ENCODE measurements around the genes GOLGA8G, GOLGA6L7 and GOLGA8H.

GRCh38 chr15:28265224-28265999 lies 56.6 kb downstream of the HERC2 start:
- PRO-cap, result no peak

- PRO-cap, result no peak
These were observed 22.7 kb downstream of the HERC2 start for GRCh38 chr15:28299250-28299633.

DNA sequence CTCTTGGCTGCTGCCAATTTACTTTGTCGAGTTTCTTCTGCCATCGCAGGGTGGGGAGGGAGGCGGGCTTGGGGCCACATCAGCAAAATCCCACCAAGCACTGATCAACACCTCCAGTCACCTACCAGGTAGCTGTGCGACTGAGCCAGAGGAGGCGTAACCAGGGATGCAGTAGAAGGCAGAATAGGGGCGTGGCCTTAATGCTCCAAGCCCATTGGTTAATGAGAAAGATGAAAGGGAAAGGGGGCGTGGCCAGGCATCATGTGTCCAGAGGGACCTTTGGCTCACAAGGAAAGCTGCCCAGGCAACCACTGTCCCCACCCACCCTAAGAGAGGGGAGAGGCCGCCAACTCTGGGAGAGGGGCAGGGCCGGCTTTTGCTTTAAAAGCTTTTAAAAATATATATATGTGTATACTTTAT lies at the start of gene GOLGA8G:
Gene GOLGA8G, minus strand, starts transcription at position 142 of the 420 bp plus-strand sequence.
- PRO-cap, result no peak

DNA sequence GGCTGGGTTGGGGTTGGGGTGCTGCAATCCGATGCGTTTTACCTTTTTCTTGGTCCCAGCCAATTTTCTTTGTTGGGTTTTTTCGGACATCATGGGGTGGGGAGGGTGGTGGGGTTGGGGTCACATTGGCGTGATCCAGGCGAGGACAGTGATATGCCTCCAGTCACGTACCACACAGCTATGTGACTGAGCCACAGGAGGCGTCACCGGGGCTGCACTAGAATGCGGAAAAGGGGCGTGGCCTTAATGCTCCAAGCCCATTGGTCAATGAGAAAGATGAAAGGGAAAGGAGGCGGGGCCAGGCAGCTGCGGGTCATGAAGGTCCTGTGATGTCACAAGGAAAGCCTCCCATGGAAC lies at the start of gene GOLGA6L7:
Gene GOLGA6L7, minus strand, starts transcription at position 188 of the 357 bp plus-strand sequence.
- PRO-cap, result no peak

GRCh38 chr15:28992944-28993969 lies 107.5 kb downstream of the APBA2 start:
- PRO-cap, result no peak

DNA sequence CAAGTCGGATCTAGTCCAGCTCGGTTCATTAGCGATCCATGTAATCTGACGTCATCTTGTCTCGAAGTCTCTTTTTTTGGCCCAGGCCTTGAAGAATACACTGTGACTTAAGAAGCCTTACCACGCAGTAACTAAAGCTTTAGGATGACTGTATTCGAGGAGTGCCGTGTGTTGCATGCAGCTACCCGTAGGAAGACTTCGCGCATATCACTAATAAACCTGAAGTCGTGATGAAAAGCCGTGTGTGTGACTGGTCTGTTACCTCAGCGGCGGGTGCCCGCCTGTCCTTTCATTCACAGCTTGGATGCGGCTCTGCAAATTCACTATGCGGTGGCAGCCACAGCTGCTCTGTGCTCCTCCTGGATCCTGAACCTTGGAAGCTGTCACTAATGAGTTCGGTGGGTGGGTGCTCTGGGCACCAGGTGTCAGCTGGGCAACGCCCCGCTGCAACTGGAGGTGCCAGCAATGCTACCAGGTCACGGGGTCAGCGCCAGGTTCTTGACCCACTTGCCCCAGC lies 151.5 kb downstream of the NSMCE3 start:
- PRO-cap, result no peak

- PRO-cap, result no peak
These were observed 106.3 kb upstream of the ENTREP2 start for GRCh38 chr15:29677170-29677480.

GRCh38 chr15:29687811-29688603 lies 117.2 kb upstream of the ENTREP2 start:
- PRO-cap, result no peak

- PRO-cap, result no peak
These were observed 101.8 kb downstream of the TJP1 start for GRCh38 chr15:29720329-29721005.

DNA sequence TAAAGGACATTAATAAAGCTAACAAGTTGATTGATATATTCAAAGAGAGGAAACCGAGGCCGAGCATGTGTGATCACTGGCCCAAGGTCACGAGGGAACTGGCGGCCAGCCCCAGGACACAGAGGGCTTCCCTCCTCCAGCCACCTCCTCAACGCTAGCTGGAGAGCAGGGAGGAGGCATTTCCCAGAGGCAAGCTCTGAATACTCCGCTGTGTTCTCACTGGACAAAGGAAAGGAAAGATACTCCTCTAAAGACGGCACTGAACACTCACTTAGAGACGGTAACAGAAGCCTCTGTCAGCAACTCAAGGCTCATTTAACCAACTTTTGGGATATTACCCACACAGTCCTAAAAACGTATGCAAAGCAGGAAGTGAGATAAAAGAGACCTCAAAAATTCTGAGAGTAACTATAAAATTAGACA lies 48.6 kb upstream of the TJP1 start:
- PRO-cap, result no peak

DNA sequence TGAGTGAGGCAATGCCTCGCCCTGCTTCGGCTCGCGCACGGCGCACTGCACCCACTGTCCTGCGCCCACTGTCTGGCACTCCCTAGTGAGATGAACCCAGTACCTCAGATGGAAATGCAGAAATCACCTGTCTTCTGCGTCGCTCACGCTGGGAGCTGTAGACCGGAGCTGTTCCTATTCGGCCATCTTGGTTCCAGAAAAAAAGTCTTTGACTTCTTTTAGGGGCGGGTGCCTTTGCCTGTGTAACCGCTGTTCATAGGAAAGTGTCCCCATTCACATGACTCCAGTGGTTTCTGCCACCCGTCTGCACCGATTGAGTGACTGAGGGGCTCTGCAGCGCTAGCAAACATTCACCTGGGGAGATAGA lies 46.2 kb downstream of the CHRFAM7A start:
- PRO-cap, result no peak

DNA sequence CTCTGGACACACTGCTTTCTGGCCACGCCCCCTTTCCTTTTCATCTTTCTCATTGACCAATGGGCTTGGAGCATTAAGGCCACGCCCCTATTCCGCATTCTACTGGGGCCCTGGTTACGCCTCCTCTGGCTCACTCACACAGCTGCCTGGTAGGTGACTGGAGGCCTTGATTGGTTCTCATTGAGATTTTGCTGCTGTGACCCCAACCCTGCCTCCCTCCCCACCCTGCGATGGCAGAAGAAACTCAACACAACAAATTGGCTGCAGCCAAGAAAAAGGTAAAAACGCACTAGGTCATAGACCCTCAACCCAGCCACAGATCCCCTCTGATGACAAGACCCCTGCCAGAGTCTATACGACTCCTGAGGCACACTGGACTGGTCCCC lies at the start of gene GOLGA8H:
Gene GOLGA8H, plus strand, starts transcription at position 133 of the 386 bp plus-strand sequence.
- PRO-cap, result no peak

GRCh38 chr15:30923373-30923878 lies 19.7 kb downstream of the FAN1 start:
- PRO-cap, result no peak

DNA sequence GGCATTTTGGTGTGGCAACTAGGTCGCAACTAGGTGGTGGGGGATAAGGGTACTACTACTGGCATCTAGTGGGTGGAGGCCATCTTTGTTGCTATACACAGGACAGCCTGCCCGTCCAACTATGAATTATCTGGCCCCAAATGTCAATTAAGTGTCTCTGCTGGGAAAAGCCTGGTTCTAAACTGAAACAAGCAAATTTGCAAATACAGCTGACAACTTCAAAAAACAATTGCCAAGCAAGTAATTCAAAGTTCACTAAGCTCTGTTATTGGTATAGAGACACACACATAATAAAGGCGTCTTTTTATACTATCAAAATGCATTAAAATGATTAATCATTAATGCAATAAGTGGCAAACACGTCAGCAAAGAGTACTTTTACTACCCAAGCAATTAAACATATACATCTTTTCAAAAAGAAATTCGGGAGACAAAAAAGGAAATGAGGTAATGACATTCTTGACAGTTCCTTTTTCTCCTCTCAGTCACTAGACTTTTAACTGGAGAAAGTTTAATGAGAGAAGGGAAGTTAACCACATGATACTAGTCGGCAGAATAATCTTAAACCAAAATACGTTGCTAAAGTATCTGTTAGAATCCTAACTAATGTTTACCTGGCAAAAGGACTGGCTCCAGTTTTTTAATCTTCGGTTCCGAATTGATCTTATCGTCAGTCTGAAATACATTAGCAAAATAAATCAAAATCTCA lies 1.1 kb downstream of the MTMR10 start:
- PRO-cap, result no peak

GRCh38 chr15:31263884-31264780 lies 62.5 kb upstream of the KLF13 start:
- PRO-cap, result no peak

- PRO-cap, result no peak
These were observed 26.9 kb upstream of the KLF13 start for GRCh38 chr15:31299823-31300084.

DNA sequence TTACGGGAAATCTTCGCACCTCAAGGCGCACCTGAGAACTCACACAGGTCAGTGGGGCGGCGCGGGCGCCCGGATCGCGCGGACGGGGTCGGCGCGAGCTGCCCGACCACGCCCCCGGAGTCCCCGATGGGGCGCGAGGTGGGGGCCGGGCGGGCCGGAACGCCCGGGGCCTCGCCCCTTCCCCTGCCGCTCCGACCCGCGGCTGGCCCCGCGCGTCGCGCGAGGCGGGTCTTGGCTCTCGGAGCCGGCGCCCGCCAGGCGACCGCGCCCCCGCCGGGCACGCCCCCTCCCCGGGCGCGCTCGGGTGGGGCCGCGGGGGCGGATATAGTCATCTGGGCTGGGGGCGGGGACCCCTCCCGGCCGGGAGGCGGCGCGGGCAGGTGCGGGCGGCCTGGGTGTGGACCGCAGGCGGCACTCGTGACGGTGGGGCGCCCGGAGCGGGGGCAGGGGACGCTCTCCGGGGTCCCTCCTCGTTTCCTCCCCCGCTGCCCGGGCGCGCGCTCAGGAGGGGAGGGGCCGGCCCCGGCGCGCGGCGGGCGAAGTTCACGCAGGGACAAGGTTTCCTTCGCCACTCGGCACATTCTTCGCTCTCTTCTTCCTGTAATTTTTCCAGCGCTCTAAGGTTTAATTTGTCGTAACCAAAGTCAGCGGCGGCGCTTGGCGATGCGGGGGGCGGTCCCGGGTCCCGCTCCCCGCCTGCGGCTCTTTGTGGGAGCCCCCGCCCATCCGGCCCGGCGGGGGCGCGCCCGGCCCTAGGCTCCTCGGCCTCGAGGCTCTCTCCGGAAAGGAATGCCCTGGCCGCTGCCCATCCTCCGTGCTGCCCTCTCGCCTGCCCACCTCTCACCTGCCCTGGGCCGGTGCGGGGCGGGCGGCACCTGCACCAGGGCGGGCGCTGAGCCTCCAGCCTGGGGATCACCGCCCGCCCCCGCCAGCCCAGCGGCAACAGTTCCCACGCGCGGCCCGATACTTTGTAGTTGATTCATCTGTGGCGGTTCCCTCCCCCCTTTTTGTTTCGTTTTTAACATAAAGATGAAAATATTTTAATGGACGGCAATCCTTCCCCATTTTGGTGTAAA lies 1.4 kb downstream of the KLF13 start:
- PRO-cap, result bidirectional peak, plus-strand start at position 331 of the sequence, minus-strand start at position 110 of the sequence; bidirectional peak, plus-strand start at position 759 of the sequence, minus-strand start at position 708 of the sequence

DNA sequence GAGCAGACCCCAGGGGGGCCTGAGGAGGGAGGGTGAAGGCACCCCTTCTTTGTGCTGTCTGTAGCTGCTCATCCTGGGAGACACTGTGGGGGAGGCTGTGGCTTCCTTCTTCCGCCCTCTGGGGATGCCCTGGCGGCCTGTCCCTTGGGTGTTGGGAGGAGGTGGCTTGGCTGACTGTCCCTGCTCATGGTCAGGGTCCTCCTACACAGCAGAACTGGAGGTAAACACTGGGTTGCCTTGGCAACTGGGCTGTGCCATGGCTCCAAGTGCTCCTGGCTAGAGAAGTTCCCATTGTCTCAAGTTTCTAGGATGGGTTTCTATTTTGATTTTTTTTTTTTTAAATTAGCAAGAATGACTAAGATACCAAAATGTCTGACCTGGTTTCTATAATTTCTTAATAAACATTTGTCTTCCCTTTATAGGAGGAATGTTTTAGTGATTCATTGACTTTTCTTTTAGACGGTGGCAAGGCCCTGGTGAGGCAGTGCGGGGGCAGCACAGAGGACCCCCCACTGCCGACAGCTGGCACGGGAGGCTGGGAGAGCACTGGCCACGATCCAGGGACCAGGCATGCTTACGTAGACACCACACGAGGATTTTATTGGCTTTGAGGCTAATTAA lies 12.4 kb downstream of the KLF13 start:
- PRO-cap, result unidirectional peak, minus-strand start at position 178 of the sequence

DNA sequence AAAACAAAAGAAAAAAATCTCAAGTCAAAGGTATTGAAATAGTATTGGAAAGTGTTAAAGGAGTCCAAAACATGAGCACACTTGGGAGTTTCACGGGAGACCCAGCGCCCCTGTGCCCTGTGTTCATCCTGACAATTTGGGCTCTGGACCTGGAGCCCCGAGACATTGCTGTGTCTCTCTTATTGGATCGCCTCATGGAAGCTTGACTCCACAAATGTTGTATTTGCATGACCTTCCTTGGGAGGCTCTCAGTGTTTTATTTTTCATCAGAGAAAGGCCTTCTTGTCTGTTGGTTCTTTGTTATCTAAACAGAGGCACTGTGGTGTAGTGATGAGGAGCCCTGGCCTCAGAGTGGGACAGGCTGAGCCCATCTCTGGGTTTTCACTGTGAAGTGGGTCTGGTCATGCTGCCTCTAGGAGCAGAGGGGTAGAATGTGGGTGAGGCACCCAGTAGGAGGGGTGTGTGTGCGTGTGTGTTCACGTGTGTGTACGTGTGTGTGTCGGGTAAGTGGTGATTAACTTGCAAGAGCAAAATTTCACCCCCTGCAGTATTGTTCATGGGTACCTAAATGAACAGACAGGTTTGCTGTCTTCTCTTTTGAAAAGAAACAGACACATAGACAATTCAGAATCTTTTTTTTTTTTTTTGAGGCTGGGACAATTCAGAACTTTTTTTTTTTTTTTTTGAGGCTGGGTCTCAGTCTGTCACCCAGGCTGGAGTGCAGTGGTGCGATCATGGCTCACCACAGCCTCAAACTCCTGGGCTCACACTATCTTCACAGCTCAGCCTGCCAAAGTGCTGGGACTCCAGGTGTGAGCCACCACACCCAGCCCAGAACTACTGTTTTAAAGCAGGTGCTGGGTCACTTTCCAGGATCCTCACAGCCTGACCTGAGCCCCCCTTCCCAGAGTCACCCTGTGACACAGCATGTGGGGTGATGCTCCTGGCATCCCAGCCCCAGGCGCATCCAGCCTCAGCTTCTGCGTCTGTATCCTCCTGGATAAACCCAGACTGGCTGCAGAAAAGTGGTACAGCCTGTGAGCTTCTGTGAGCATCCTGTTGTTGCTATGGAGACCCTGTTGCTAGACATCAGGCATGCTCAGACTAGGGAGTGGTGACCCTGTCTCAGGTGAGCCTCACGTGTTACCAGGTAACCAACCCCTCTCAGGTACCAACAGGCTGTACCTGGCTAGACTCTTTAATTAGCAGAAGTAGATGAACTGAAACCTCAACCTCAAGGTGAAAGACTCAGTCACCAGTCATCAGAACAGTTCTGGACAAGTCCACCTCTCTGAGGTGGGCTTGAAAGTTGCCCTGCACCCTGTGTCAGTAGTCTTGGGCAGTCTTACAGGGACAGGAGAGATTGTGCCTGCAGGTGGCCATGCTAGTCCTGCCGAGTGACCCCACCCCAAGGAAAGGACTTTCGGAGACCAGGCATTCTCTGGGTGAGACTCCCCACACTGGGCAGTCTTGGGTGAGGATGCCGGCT lies 14.8 kb downstream of the KLF13 start:
- PRO-cap, result no peak

DNA sequence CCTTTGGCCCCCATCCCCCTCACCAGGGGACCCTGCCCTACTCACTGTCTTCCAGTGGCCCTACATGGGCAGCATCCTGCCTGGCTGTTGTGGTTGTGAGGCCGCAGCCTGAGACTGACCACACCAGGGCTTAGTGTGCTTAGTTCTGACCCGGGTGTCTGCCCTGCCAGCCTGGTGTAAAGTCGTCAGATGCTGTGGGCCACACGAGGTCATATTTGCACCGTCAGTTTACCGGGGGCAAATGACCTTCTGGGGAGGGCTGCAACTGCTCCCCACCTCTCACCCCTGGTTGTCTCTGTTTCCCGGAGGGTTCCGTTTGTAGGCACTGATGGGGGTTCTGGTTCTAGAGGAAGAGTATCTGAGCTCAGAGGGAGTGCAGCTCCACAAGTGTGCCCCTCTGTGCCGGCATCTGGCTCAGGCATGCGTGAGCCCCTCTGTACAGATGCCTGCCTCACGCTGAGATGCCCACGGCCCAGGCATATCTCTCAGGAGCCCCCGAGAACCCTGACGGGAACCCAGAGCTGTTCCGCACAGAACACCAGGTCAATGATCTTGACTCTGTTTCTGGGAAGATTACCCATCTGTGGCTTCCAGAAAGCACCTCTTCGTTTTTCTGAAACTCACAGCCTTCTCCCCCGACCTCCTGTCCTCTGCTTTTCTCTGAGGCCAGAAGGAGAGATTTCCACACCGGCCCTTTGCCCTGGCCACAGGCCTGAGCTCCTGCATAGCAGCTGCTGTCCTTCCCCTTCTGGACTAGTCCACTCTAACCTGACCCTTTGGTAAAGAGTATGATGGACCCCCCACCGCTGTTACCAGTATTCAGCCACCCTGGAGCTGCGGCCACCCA lies 19.2 kb downstream of the KLF13 start:
- PRO-cap, result no peak

Measured in endothelial cell (in vitro differentiated cells).